Anterior vena cava (tissue), 1 donor: ENCODE measurements around the genes CCDC158, SEPTIN11 and CNOT6L.

DNA sequence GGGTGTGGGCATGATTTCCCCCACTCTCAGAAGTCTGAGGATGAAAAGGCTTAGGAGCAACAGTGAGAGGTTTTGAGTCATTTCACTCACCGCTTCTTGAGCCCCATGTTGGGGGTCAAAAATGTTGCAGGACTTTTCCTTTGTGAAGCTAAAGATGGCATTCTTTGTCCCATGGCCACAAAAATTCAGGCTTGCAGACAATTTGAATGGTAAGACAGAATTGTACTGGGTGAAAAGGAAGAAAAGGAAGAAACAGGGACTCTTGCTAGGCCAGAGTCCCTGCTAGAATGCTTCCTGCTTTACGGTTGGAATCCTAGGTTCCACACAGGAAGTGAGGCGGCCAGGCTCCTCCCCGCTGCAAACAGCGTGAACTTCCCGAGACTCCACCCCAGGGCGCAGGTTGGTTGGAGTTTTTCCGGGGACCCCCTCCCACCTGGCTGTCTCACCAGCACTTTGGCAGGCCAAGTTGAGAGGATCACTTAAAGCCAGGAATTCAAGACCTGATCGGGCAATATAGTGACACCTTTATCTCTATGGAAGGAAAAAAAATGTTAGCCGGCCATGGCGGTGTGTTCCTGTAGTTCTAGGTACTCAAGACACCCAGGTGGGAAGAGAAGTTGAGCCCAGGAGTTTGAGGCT lies 17.2 kb upstream of the FAM47E start:
- PRO-cap, result no peak

DNA sequence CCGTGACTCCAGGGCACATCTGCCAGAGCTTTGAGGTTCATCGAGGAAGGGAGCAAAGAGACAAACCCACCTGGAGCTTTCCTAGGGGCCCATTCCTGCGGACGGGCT lies 323 bp downstream of the STBD1 start:
- PRO-cap, result no peak

- PRO-cap, result bidirectional peak, plus-strand start at chr4:76421162, minus-strand start at chr4:76421131
Observed at GRCh38 chr4:76420854-76422026, at the start of gene CCDC158. Gene CCDC158, minus strand, starts transcription at chr4:76421141.

DNA sequence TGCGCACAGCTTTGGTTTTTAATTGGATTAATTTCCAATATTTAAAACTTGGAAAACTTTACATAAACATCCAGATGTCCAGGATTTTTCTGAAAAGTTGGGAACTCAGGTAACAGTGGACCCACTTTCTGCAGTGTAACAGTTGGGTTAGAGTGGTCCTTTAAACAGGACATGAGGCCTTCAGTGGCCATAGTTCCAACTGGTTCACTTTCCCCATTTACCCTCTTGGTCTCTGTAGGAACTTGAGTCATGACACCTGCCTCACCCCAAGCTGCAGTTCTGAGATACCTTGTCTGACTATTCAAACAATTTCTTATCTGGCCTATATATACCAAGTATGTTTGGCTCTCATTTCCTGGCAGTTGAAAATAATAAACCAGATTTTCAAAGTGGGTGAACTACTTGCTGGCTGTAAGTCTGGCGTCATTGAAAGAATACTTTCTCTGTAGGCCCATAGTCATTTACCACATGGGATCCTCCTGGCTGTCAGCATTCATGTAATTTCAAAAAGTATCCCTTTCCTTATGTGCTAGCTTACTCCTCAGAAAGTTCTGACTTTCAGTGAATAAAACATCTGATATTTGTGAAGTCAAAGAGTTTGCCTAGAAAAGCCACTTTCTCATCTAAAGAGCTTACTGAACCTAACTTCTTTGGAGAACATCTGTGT lies 228.8 kb downstream of the SHROOM3 start:
- PRO-cap, result no peak

DNA sequence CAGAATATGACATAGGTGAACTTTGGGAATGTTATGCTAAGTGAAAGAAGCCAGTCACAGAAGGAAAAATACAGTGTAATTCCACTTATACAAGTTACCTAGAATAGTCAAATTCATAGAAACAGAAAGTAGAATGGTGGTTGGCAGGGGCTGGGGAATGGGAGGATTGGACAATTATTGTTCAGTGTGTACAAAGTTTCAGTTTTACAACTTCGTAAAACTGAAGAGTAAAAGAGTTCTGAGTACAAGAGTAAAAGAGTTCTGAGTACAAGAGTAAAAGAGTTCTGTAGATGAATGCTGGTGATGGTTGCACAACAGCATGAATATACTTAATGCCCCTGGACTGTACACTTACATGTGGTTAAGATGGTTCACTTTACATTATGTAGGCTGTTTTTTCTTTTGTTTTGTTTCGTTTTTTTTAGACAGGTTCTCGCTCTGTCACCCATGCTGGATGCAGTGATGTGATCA lies 231.0 kb downstream of the SOWAHB start:
- PRO-cap, result no peak

GRCh38 chr4:76830866-76831350 lies 67.0 kb downstream of the SOWAHB start:
- PRO-cap, result unidirectional peak, plus-strand start at chr4:76831239

DNA sequence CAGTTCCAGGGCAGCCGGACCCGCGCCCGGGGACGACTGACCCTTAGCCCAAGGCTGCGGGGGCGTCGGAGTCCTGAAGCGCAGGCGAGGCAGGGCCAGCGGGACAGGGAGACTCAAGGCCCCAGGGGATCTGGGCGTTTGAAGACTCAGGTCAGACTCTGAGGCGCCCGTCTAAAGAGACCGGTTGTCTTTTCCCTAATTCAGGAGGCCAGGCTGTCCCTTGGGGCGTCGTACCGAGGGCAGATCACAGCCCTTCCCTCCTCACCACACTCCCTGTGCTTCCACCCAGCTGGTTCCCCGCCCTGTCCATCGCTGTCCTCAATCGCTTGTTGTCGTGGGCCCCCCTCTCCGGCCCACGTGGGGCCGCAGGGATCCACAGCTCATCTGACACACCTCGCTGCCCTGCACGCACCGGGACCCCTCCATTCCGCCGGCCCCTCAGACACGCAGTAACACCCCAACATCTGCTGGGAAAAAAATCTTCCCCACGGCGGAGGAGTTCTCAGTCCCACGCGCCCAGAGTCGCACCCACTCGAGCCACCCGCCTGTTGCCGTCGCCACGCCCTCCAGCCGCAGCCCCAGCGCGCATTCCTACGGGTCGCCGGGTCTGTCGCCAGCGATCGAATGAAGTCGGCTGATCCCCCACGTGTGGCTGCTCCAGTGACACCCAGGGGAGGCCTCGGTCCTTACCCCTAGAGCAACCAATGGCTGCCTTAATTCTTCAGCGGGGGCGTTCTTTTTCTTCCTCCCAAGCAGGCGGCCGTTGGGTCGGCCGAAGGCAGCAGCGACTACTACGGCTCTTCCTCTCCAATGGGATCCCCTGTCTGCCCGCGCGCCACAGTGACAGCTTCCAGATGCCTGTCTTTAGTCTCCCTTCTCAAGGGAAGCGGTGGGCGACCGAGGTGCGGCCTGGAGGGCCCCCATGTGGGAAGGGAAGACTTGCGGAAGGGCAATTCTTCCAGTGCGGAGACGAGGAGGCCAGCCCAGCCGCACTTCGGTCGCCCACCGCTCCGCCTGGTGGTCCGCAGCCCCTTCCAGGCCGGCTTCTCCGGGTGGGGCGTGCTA lies 947 bp upstream of the SEPTIN11 start:
- PRO-cap, result bidirectional peak, plus-strand start at position 771 of the sequence, minus-strand start at position 593 of the sequence; unidirectional peak, plus-strand start at position 961 of the sequence

GRCh38 chr4:76949338-76950135 lies at the start of gene SEPTIN11:
Gene SEPTIN11, plus strand, starts transcription at chr4:76949752.
- PRO-cap, result bidirectional peak, plus-strand start at chr4:76949798, minus-strand start at chr4:76949635

DNA sequence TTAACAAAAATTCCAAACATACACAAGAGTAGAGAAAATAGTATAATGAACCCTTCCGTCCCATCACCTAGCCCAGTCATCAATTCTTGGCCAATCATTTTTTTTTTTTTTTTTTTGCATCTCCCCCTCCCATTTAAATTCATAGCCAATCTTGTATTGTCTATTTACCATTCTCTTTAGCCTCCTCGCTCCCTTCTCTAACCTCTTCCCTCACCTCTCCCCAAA lies 14.6 kb downstream of the SEPTIN11 start:
- PRO-cap, result unidirectional peak, minus-strand start at position 135 of the sequence

- PRO-cap, result no peak
Observed at GRCh38 chr4:76983964-76984534, 34.5 kb downstream of the SEPTIN11 start.

DNA sequence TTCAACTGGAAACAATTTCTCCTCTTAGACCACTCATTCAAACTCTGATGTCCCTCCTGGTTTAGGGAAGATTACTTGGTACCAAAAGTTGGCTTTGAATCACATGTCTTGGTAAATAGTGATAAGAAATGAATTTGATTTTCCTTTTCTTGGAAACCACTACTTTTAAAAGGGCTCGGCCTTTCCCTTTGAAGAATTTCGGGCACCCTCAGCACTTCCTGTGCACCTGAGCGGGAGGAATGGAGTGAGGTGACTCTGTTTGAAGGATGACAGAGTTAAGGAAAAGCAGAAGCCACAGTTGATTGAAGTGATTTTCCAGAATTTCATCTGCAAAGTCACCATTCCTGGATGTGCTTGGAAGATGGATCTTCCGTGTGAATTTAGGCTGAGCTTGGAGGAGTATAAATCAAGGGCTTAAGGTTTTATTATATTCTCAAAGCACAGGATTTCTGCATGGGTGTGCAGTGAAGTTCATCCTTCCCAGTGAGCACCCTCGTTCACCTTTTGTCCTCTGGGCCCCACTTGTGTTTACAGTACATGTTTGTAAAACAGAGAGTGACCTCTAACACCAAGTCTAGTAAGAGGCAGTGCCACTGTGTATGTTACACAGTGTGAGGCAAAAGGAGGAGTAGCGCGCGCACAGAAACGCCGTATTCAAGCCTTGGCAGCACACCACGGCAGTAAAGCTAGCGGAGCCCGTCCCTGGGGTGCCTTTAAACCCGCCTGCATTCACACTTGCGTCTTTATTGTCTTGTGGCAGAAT lies 52.1 kb downstream of the CCNI start:
- PRO-cap, result no peak

- PRO-cap, result no peak
Observed at GRCh38 chr4:77047346-77048356, 28.1 kb downstream of the CCNI start.

GRCh38 chr4:77126800-77127316 lies 30.1 kb upstream of the CCNG2 start:
- PRO-cap, result no peak

GRCh38 chr4:77169424-77169810 lies 12.4 kb downstream of the CCNG2 start:
- PRO-cap, result no peak

DNA sequence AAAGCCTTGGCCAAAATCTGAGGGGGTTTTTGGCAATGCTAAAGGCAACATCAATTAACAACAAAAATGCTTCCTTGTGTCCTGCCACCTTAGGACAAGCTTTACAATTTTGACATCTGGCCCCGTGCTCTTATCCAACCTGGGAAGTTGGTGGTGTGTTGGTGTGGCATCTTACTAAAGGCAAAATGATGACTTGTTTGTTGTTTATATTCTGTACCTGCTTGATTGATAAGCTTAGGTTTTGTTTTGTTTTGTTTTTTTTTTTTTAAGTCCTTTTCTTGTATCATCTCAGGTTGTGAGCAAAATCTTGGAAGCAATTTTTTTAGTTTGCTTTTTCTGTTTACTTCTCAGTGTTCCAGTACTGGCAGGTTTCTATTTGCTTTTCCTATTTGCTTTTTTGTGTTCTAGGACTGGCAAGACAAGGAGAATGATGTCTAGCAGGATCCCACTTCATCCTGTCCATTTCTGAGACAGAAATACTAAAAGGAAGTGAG lies 15.5 kb downstream of the CXCL13 start:
- PRO-cap, result no peak

- PRO-cap, result no peak
Observed at GRCh38 chr4:77800737-77800957, 18.5 kb downstream of the CNOT6L start.

GRCh38 chr4:77817621-77818100 lies 1.5 kb downstream of the CNOT6L start:
- PRO-cap, result no peak

- PRO-cap, result unidirectional peak, plus-strand start at chr4:77818379
Observed at GRCh38 chr4:77818101-77818479, 1.1 kb downstream of the CNOT6L start.

DNA sequence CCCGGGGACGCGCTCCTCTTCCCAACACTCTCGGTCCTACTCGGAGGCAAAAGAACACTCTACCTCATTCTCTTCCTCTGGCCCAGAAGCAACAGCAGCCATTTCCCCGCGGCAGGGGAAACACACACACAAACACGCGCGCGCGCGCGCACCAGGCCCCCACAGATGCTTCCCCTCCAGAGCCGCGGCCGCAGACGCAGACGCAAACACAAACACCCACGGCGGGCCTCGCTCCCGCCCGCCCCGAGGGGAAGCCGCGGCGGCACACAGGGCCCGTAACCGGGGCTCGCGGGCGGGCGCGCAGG lies at the start of gene CNOT6L:
Gene CNOT6L (minus strand): TSS at position 128 of the 305 bp plus-strand sequence.
- PRO-cap, result bidirectional peak, plus-strand start at position 179 of the sequence, minus-strand start outside the sequence

GRCh38 chr4:77819546-77820331 lies 571 bp upstream of the CNOT6L start:
- PRO-cap, result bidirectional peak, plus-strand start at chr4:77820377, minus-strand start at chr4:77820269